A375 (cell line): ENCODE measurements around a stretch of chrX.

GRCh38 chrX:110985539-110986076 is 110.4 kb upstream of the PAK3 start:
- RAMPAGE, long total RNA, result no peak

- RAMPAGE, long total RNA, result no peak
Measured at GRCh38 chrX:111097597-111098320, 1.8 kb downstream of the PAK3 start.

- RAMPAGE, long total RNA, result no peak
Measured at GRCh38 chrX:113970501-113970992, 613.3 kb upstream of the HTR2C start.

DNA sequence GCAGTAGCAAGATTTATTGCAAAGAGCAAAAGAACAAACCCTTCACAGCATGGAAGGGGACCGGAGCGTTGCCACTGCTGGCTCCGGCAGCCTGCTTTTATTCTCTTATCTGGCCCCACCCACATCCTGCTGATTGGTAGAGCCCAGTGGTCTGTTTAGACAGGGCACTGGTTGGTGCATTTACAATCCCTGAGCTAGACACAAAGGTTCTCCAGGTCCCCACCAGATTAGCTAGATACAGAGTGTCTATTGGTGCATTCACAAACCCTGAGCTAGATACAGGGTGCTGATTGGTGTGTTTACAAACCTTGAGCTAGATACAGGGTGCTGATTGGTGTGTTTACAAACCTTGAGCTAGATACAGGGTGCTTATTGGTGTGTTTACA is 313.9 kb upstream of the HTR2C start:
- RAMPAGE, long total RNA, result no peak

GRCh38 chrX:114999155-114999573 is 18.3 kb downstream of the IL13RA2 start:
- RAMPAGE, long total RNA, result no peak

DNA sequence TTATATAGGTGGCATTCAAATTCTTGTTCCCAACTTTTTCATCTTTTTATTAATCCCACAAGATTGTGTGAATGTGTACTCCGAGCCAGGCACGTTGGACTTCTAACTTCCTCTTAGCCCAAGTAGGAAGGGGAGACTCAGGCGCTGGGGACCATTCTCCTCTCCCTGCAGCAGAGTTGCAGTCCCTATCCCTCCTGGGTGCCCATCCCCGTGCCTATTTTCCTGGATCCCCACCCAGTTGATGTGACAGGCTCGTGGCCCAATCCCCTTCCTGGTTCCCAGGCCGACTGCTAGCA is 222 bp upstream of the PLS3 start:
- RAMPAGE, long total RNA, result no peak

GRCh38 chrX:115625702-115625991 is 64.7 kb downstream of the PLS3 start:
- RAMPAGE, long total RNA, result no peak

GRCh38 chrX:115649636-115650325 is 88.8 kb downstream of the PLS3 start:
- RAMPAGE, long total RNA, result no peak

DNA sequence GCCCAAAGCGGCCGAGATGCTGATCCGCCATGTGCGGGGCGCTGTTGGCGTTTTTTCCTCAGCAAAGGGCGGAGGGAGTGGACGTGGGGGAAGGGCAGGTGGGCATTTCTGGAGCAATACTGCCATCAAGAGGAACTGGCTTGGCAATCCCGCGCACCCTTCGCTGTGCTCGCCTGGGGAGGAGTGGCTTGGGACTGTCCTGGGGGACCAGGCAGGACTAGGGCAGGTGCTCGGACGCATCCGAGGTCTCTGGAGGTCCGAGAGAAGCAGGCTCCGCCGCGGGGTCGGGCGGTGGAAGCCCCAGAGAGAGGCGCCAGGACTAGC is 174.2 kb downstream of the PLS3 start:
- RAMPAGE, long total RNA, result no peak

DNA sequence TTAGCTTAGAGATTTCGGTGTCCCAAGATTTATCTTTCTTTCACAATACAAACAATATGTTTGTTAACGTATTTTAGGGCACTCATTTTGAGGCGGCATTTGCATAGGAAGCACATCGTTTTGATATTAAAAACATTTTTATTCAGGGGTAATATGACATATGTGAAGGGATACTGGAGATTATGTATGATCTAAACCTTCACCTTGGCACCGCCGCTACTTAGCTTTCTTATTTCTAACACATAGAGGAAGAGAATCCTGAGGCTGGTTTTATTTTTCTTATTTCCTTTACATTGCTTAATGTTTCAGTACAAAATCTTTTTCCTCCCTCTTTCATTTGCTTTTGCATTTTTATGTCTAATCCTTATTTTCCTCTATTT is 486.2 kb upstream of the CT83 start:
- RAMPAGE, long total RNA, result no peak

DNA sequence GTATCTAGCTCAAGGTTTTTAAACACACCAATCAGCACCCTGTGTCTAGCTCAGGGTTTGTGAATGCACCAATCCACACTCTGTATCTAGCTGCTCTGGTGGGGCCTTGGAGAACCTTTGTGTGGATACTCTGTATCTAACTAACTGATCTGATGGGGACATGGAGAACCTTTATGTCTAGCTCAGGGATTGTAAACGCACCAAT is 721.3 kb downstream of the KLHL13 start:
- RAMPAGE, long total RNA, result no peak

GRCh38 chrX:118496769-118497199 is 1.2 kb downstream of the DOCK11 start:
- RAMPAGE, long total RNA, result no peak

DNA sequence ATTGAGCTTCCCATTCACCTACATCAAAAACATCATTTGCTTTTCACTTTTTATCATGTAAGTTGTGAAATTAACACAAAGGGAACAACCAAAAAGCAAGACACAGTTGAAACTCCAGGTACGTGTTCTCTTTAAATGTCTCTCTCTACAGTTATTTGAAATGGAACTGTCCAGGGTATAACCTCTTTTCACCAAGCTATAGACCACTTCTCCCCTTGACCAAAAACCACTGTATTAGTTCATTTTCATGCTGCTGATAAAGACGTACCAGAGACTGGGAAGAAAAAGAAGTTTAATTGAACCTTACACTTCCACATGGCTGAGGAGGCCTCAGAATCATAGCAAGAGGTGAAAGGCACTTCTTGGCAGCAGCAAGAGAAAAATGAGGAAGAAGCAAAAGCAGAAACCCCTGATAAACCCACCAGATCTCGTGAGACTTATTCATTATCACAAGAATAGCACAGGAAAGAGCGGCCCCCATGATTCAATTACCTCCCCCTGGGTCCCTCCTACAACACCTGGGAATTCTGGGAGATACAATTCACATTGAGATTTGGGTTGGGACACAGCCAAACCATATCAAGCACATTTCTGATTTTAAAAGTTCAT is 97.7 kb downstream of the DOCK11 start:
- RAMPAGE, long total RNA, result no peak

- RAMPAGE, long total RNA, result no peak
Measured at GRCh38 chrX:118740945-118741394, 13.6 kb downstream of the IL13RA1 start.

DNA sequence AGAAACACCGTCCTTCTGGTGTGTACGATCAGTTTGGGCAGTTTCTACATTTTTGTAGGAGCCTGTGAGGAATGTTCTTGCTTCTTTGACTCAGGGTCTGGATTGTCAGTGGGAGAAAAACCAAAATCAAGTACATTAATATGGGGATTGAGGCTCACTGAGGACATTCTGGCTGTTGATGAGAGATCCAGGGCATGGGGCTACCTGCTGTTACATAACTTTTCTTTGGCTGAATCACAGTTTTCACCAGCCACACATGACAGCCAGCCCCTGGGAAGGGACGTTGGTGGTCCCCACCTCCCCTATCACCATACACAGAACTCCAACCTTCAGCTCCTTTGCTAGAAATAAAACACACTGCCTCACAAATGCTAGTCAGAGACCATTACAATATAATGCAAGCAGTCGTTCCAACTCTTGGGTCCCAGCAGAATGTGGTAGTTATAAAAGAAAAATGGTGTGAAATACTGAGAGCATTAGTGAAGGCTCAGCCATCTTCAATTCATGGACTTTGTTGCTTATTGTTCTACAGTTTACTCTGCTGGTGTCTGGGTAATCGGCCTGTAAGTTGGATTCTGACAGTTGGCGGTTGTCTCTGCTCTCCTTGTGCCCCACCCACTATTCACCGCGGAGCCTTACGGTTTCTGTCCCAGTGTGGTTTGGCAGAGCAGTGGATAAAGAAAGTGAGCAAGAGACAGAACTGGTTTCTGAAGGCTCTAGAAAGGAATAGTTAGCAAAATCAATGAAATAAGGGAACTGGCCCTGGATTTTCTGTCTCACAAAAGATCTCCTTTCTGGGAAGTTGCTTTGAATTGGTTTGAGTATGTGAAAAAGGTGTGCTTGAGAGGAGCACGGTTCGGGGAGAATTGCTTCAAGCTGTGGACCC is 8.9 kb downstream of the LONRF3 start:
- RAMPAGE, long total RNA, result no peak

DNA sequence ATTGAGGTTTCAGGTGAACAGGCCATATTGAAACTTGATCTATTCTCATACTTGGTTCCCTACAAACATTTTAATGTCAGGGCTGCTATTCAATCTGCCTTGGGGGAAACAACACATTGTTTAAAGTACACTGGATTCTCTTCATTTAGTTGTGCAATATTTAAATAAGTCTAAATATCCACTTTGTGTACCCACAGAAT is 3.1 kb downstream of the PGRMC1 start:
- RAMPAGE, long total RNA, result no peak

- RAMPAGE, long total RNA, result no peak
Measured at GRCh38 chrX:119332611-119333248, 66.4 kb upstream of the SLC25A43 start.

DNA sequence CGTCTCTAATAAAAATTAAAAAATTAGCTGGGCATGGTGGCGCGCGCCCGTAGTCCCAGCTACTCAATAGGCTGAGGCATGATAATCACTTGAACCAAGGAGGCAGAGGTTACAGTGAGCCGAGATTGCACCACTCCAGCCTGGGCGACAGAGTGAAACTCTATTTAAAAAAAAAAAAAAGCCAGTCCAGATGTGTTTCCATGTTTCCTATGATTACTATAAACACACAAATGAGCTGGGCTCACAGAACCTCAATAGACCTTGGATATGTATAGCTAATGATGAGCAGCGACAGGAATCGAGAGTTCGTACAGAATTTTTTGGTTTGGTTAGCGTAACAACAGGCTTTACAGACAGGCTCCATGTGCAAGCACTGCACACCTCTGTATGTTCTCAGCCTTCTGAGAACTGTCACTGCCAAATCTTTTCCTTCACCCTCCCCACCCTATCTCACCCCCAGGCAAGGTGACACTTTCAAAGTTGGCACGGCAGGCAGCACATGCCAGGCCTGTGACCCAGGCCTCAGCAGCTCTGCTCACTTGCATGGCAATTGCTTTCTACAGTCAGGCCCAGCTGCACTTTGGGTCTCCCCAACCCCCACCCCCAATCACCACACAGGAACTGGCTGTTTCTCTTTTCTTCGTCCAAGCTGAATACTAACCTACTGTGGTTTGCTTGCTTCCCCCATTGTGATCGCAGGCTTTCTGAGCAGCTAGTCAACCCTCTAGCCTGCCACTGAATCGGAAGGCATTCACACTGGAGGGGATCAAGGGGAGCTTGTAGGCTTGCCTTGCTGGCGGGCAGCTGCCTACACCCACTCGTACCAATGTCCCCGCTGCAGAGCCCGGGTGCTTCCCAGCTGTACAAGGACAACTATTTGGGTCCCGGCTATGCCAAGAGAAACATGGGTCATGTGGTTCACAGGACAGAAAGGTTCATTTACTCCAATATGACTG is 27.8 kb downstream of the SLC25A43 start:
- RAMPAGE, long total RNA, result no peak

- RAMPAGE, long total RNA, result no peak
Measured at GRCh38 chrX:119452917-119453911, 15.0 kb upstream of the SLC25A5 start.

GRCh38 chrX:119467321-119467898 is 834 bp upstream of the SLC25A5 start:
- RAMPAGE, long total RNA, result no peak